ENCODE measurements around a stretch of chr9.

GRCh38 chr9:439417-439917, 65.0 kb upstream of the KANK1 start:
- RRBS = no CpG with 5 or more reads among the region's 6 CpGs

DNA sequence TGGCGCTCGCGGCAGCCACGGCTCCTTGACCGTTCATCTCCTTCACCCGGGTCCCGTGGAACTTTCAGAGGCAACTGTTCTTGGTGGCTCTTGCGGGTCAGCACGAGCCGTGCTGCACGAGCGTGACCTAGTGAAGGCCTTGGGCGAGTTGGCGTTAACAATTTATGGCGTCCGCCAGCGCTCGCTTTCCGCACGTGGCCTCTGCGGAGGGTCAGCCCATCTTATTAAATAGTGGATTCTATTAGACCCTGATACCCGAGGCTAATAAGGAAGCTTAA, 961 bp downstream of the KANK1 start:
- RRBS = no CpG with 5 or more reads among the region's 22 CpGs

DNA sequence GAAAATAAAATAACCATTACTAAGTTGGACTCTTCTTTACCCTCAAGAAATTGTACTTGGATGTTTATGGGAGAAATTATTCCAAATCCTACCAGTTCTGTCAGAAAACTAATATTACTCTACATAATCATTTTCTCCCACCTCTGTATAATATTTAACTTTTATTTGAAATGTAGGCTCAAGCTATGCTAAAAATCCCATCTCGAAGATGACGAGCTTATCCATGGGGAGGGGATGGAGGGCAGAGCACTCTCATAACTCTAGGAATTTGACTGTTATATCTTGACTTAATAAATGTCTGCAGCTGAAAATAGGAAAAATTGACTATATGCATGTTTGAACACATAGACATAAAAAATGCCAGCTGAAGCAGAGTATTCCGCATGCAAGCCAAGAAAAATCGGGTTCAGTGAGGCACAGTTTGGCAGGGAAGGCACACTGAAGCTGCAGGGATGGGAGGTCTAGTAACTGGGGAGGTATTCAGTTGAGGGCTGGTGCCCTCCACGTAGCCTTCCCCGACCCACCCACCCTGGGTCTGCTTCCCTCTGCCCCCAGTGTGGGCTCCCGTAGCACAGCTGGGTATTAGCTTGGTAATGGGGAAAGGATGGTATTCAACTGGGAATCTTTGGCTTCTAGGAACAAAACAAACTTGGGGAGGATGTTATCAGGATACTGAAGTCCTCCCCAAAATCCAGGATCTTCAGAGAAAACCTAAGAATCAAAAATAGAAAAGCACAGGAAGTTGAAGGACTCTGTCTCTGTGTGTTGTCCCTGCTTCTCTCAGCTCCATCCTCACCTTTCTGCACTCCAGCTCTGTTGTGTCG, 74.4 kb downstream of the KANK1 start:
- RRBS = no CpG with 5 or more reads among the region's 8 CpGs

DNA sequence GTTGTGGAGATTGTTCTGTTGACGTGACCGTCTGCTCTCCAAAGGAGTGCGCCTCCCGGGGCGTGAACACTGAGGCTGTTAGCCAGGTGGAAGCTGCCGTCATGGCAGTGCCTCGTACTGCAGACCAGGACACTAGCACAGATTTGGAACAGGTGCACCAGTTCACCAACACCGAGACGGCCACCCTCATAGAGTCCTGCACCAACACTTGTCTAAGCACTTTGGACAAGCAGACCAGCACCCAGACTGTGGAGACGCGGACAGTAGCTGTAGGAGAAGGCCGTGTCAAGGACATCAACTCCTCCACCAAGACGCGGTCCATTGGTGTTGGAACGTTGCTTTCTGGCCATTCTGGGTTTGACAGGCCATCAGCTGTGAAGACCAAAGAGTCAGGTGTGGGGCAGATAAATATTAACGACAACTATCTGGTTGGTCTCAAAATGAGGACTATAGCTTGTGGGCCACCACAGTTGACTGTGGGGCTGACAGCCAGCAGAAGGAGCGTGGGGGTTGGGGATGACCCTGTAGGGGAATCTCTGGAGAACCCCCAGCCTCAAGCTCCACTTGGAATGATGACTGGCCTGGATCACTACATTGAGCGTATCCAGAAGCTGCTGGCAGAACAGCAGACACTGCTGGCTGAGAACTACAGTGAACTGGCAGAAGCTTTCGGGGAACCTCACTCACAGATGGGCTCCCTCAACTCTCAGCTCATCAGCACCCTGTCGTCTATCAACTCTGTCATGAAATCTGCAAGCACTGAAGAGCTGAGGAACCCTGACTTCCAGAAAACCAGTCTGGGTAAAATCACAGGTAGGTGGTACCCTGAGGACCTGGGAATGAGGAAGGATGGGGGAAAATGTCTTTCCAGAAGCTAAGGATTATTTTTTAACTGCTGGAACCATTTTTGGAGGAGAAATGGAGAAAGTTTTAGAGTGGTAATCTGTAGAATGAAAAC, 128.6 kb upstream of the DMRT1 start:
- RRBS = no CpG with 5 or more reads among the region's 20 CpGs

- RRBS = no CpG with 5 or more reads among the region's 17 CpGs
These were observed 103.3 kb upstream of the DMRT1 start for GRCh38 chr9:737928-738931.

- RRBS = no CpG with 5 or more reads among the region's 4 CpGs
These were observed 43.0 kb downstream of the SMARCA2 start for GRCh38 chr9:2058240-2058455.

GRCh38 chr9:2115701-2116287, 100.6 kb downstream of the SMARCA2 start:
- RRBS = 93% methylated on average over 5 of the region's 16 CpGs

GRCh38 chr9:2123527-2124031, 108.4 kb downstream of the SMARCA2 start:
- RRBS = no CpG with 5 or more reads among the region's 16 CpGs

GRCh38 chr9:2191148-2191892, 176.2 kb downstream of the SMARCA2 start:
- RRBS = no CpG with 5 or more reads among the region's 13 CpGs

DNA sequence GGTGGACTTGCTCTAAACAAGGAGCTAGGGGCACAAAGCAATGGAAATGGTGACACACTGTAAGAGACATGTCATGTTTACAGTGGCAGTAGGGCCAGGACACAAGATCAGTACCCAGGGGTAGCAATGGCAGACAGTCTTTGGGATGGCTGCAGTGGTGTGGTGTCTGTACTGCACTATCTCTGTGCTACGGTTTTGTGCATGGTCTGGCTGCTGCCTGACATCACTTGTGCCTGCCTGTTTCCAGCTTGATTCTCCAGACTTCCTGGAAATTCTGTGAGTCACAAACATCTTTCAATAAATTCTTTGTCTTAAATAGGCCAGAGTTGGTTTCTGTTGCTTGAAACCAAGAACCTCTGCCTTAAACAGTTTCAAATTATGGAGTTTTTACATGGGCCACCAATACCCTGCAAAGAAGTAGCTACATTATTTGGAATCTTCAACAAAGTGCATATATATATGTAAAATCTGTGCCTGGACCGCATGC, 188.3 kb downstream of the RFX3 start:
- RRBS = no CpG with 5 or more reads among the region's 2 CpGs

- RRBS = no CpG with 5 or more reads among the region's 6 CpGs
These were observed 33.6 kb downstream of the RFX3 start for GRCh38 chr9:3491874-3492905.

DNA sequence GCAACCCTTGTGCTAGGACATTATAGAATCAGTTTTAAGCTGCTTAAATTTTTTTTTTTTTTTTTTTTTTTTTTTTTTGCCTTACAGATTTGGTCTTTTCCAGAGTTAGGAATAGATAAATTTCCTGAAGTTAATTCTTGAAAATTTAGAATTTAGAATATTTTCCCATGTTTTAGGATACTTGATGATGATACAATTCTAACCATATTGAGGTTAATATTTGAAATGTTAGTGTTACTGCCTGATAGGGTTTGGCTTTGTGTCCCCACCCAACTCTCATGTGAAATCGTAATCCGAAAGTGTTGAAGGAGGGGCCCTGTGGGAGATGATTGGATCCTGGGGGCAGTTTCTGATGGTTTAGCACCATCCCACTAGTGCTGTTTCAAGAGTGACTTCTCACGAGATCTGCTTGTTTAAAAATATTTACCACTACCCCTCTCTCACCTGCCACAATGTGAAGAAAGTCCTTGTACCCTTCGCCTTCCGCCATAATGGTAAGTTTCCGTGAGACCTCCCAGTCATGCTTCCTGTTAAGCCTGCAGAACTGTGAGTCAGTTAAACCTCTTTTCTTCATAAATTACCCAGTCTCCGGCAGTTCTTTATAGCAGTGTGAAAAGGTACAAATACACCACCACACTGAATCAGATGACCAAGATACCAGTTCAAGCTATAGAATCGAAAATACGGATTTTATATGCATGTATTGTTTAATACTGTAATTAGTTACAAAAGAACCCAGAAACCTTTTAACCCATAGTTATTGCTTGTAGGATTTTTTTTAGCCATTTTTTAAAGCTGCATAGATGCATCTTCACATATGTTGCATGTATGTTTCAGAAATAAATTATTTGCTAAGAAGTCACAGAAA, 2.7 kb upstream of the RFX3 start:
- RRBS = no CpG with 5 or more reads among the region's 9 CpGs

DNA sequence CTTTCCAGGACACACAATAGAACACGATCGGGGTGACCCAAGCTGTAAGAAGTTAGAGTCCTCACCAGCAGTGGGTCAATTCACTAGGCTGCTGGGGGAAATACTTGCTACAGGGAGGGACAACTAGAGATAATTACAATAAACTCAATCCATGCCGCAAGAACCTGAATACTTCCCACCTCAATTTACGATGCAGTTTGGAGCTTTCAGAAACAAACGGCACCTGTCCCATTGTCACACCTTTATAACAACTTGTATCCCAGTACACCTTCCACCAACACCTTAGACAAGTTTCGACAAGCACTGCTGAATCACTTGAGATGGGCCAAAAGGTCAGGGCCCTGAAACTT, 194.1 kb downstream of the GLIS3 start:
- RRBS = no CpG with 5 or more reads among the region's 6 CpGs

DNA sequence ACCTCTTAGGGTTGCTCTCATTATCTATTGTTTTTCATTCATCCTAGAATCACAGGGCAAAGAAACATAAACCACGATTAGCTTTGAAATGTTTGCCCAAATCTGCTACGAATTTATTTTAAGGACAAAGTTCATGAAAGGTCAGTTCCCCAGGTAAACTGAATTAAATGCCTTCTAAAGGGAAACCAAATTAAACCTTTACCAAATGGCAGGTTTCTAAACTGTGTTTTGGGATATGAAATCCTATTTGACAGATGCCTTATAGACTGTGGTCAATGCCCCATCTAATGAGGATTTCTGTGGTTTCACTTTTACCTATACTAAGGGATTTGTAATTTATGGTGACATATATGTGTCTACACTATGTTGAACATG, 188.6 kb downstream of the GLIS3 start:
- RRBS = no CpG with 5 or more reads among the region's 2 CpGs

DNA sequence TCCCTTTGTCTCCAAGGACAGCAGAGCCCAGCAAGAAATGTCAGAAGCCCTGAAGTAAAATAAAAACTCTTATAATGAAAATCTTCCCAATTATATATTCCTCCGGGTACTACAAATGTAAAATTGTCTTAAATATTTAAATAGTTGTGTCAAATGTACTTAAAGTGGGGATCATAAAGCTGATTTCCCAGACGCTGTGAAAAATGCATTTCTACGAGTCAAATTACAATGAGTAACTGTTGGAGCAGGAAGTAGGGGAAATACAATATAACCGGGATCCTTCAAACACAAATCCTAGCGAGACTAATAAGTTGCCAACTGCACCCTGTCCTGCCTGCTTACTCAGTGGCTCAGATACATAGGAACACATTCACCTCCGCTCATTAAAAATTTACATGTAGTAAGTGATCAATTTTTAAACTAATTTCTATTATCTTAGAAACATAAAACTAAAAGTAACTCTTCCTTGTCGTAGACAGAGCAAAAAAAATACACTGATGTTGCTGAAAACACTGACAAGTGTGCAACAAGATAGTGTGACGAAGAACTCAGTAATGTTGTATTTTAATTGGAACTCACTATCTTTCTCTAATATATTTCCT, 22.1 kb downstream of the GLIS3 start:
- RRBS = no CpG with 5 or more reads among the region's 8 CpGs

DNA sequence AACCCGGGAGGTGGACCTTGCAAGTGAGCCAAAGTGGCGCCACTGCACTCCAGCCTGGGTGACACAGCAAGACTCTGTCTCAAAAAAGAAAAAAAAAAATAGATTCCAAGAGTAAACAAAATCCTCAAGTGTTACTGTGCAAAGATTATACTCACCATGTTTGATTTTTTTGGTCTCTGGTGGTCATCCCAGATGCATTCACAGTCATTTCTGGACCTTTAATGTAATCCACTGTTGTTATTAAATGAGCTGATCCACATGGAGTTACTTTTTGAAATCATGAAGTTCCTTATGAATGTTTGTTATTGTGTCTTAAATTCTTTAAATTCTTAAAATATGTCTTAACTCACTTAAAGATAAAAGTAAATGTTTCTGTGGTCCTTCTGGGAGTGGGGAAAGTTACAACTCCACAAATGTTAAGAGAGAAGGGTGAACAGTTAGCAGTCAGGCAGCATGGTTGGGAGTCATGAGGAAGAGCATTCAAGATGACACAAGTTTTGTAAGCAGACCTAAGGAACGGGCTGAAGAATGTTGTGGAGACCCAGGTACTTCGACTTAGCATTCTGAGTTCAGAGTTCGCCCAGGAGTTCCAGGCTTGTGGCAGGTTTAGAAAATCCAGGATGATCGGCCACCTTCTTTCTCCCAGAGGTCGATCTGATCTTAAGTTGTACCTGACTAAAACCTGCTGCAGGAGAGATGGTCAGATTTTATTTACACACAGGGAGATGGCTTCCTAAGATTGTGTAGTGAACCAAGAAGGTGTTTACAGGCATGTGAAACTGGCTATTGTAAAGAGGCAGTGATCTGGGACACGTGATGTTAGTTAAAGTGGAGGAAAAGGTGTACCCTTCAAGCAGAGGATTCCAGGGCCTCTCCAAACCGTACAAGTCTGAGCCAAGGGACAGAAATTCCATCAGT, 17.1 kb downstream of the SLC1A1 start:
- RRBS = no CpG with 5 or more reads among the region's 9 CpGs

GRCh38 chr9:4508128-4509183, 18.2 kb downstream of the SLC1A1 start:
- RRBS = no CpG with 5 or more reads among the region's 10 CpGs

GRCh38 chr9:4549936-4550432, 59.7 kb downstream of the SLC1A1 start:
- RRBS = no CpG with 5 or more reads among the region's 3 CpGs

- RRBS = no CpG with 5 or more reads among the region's 3 CpGs
These were observed 83.0 kb upstream of the PLPP6 start for GRCh38 chr9:4579035-4579598.